Neuron (in vitro differentiated cells): ENCODE results near the gene GPR107.

GRCh38 chr9:129172398-129173409 is 5.4 kb downstream of the IER5L start:
- PRO-cap, result no peak

GRCh38 chr9:129182115-129182531 is 4.1 kb upstream of the IER5L start:
- PRO-cap, result no peak

- PRO-cap, result no peak
Observed at GRCh38 chr9:129283244-129283571, 105.1 kb upstream of the IER5L start.

DNA sequence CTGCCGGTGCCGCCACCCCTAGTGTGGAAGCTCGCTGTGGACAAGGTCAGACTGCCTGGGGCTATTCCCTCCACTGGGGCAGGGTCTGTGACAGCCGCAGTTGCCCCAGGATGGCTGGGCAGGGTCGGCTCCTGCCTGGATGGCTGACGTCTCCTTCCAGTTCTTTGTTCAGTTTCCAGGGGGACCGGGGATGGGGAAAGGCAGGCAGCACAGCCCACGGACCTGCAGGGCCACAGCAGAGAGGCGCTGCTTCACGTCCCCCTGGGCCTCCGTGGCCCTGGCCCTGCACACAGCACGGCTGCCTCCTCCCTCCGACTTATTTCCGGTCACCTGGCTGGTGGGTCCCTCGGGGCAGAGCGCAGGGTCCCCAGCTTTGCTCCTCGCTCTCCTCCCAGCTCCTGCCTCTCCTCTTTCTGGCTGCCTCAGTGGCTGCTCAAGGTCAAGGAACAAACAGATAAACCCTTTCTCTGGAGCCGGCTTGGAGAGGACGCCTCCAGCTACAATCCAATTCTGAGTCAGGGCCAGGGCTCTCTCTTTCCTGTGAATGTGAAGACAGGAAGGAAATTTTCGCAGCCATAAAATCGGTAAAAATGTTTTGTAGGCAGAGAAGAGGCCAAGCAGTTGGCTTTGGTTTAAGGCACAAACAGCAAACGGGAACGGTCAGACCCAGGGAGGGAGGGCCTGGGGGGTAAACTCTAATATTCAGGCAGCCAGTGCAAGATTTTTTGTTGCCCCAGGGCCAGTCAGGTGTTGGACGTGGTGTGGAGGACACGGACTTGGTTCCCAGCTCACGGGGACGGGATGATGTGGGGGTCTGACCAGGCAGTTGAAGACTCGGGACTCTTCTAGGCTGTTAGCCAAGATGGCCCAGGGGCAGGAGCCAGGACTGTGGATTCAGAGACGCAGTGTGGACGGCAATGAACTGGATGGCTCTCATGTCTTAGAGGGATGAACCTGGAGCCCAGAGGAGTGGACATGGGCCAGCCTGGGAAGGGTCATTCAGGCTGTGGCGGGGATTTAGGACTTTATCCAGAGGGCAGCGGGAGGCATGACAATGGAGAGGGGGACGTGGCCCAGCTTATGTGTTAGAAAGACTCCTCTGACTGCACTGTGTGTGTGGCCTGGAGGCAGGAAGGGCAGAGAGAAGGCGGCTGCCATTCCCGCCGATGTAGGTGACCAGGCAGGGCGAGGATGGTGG is 169.4 kb downstream of the C9orf50 start:
- PRO-cap, result no peak

- PRO-cap, result no peak
Observed at GRCh38 chr9:129464819-129465556, 155.9 kb downstream of the C9orf50 start.

GRCh38 chr9:129489600-129489842 is 131.4 kb downstream of the C9orf50 start:
- PRO-cap, result no peak

DNA sequence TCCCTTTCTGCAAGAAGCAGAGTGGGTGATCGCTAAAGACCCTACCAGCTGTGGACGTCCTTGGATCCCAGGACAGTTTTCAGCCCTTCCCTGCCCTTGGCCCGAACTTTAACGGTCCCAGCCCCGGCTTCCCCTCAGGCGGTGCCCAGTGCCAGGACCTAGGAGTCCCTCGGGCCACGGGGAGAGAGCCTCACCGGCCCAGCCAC is 124.7 kb downstream of the C9orf50 start:
- PRO-cap, result no peak

- PRO-cap, result no peak
Observed at GRCh38 chr9:129558607-129559597, 62.0 kb downstream of the C9orf50 start.

GRCh38 chr9:129632960-129633973 is 7.3 kb downstream of the NTMT1 start:
- PRO-cap, result no peak

GRCh38 chr9:129637349-129638452 is 4.2 kb downstream of the ASB6 start:
- PRO-cap, result no peak

DNA sequence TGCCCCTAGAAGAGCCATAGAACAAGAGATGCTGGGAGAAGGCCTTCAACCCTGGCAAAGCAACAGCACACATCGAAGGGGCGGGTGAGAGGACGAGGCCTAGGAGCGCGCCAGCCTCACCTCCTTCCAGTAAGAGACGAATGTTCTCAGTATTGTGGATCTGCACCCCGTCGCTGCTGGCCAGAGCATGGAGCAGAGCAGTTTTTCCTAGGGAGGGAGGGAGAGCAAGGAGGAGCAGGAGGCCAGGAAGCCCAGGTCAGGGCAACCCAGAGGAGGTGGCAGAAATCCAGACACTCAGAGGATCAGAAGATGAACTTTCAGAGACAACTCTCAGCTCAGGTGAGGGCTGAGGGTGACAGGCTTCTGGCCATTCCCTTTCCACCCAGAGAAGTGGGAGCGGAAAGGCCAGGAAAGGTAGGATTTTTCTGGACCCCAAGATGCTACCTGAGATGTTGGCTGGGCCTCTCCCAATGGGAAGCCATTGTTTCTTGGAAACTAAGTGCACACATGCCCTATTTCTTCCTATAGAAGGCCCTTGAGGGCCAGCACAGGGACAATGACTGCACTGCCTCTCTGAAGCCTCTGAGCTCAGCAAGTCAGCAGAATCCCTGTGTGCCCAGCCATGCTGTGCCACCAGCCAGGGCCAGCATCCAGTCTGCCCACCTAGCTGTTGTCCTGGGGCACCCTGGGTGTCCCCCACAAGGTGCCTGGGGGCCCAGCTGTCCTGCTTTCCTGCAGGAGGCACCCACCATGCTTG is 3.3 kb downstream of the ASB6 start:
- PRO-cap, result no peak

- PRO-cap, result no peak
Observed at GRCh38 chr9:129714452-129714953, 38.3 kb downstream of the PTGES start.

DNA sequence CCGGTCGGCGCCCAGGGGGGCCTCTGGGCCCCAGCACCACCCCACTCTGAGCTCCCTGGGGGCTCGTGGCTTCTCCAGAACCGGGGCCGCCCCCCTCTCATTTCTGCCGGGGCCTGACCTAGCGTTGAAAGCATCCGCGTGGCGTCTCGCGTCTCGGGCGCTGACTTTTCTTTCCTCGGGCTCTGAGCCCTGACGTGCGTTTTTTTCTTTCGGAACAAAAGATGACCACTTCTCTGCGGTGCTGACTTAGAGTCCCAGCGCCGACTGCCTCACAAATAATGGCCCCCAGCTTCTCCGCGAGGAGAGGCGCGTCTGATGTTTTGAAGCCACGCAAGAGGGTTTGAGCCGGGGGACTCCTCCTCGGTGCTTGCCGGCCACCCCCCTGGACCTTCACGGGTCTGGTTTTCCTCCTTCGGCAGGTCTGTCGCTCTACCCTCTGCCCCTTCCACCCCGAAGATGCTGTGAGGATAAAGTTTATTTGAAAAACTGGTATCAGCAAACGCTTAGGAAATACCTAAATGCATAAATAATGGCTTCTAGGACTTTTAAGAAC is 488 bp downstream of the USP20 start:
- PRO-cap, result unidirectional peak, plus-strand start at position 101 of the sequence; bidirectional peak, plus-strand start at position 244 of the sequence, minus-strand start at position 223 of the sequence

DNA sequence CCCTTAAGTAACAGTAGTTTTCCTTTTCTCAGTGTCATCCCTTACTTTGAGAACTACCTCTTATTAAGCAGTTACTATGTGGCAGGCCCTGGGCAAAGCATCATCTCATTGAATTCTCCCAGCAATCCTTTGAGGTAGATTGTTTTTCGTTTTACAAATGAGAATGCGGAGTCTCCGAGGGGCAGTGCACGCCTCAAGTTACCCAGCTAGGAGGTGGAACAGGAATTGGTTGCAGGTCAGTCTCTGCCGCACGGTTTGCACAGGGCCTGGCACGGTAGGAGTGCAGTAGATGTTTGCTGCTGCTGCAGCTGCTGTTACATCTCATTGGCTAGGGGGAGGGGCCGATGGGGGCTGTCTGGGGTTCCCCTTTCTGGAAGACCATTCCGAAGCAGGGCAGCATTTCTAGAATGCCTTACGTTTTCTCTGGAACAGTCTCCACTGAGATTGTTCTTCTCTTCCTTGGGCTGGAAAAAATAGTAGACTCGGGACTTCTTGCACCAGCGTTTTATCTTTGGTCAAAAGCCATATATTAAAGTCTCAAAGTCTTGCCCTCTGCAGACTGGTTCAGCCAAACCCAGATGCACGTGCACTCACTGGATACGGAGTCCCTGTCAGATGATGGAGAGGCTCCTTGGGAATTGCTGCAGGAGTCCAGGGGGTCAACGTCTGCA is 1.1 kb downstream of the USP20 start:
- PRO-cap, result no peak

DNA sequence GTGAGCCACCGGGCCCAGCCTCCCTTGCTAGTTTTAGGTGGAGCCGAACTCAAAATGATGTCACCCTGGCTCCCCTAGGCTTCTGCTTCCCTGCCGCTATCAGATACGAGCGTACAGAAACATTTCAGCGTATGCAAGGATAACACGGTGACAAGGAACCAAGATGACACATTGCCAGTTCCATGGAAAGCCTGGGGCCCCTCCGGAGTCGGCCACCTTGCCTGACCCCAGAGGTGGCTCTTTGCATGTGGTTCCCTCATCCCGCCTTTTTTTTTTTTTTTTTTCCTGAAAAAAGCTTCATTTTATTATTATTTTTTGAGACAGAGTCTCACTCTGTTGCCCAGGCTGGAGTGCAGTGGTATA is 47.8 kb downstream of the USP20 start:
- PRO-cap, result no peak

DNA sequence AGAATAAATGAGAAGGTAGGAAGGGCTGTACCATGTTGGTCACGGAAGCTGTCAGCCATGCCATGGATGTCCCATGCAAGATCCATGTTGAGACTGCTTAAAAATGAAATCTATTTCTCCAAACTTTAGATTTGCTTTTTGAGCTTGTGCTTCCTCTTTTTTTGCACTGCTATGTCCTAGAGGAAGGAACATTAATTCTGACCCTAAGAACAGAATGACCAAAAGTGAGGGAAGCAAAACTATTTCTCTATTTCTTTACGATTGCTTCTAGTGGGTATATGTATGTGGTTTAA is 84.5 kb downstream of the USP20 start:
- PRO-cap, result no peak

- PRO-cap, result bidirectional peak, plus-strand start at chr9:129962980, minus-strand start at chr9:129963003; unidirectional peak, minus-strand start at chr9:129963182; unidirectional peak, minus-strand start at chr9:129963221
Observed at GRCh38 chr9:129962686-129963720, 80.0 kb downstream of the FNBP1 start.

- PRO-cap, result no peak
Observed at GRCh38 chr9:130053190-130053493, 564 bp upstream of the GPR107 start.

DNA sequence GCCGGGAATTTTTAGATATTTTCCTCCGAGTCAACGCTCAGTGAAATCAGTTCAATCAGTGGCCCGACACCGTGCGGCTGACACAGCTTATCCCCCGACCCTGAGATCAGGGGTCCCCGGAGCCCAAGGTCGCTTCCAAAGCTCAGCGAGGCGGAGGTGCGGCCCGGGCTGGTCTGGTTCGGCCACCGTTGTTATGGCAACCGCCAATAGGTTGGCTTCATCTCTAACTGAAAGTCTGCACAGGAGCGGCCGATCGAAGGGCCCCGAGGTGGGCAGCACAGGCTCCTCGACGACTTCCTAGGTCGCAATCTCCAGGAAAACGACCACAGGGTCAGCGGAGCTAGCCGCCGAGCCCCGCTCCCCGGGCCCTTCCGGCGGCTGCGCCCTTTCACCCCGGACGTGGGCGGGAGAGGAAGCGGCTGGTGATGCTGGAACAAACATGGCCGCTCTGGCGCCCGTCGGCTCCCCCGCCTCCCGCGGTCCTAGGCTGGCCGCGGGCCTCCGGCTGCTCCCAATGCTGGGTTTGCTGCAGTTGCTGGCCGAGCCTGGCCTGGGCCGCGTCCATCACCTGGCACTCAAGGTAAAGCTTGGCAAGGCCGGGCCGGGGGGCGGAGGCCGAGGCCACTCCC is at the start of gene GPR107:
Gene GPR107, plus strand, starts transcription at position 413 of the 629 bp plus-strand sequence.
- PRO-cap, result unidirectional peak, plus-strand start at position 49 of the sequence; bidirectional peak, plus-strand start at position 531 of the sequence, minus-strand start at position 353 of the sequence

DNA sequence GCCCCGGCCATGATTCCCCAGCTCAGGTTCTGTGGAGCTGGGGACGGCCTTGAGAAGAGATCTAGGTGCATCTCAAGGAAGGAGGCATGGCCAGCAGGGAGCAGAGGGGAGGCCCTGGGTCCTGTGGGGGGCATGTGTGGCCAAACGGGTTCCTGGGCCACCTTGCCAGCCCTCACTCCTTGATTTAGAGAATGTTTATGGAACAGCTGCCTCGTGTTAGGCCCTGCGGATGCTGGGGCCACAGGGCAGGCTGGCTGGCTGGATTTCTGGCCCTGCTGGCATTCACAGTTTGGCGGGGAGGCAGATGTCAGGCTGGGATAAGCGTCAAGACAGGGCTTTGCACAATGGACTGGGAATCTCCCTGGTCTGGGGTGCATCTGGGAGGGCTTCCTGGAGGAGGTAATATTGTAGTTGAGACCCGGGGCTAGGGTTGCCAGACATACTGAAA is 13.8 kb downstream of the NCS1 start:
- PRO-cap, result no peak